Iris pigment epithelial cell (primary cell): ENCODE results near the genes MAG and CLIP3.

GRCh38 chr19:35124075-35125059 is 8.7 kb downstream of the FXYD3 start:
- RRBS, result no CpG with 5 or more reads among the region's 43 CpGs

- RRBS, result no CpG with 5 or more reads among the region's 7 CpGs
Observed at GRCh38 chr19:35130585-35131147, 4.2 kb downstream of the LGI4 start.

DNA sequence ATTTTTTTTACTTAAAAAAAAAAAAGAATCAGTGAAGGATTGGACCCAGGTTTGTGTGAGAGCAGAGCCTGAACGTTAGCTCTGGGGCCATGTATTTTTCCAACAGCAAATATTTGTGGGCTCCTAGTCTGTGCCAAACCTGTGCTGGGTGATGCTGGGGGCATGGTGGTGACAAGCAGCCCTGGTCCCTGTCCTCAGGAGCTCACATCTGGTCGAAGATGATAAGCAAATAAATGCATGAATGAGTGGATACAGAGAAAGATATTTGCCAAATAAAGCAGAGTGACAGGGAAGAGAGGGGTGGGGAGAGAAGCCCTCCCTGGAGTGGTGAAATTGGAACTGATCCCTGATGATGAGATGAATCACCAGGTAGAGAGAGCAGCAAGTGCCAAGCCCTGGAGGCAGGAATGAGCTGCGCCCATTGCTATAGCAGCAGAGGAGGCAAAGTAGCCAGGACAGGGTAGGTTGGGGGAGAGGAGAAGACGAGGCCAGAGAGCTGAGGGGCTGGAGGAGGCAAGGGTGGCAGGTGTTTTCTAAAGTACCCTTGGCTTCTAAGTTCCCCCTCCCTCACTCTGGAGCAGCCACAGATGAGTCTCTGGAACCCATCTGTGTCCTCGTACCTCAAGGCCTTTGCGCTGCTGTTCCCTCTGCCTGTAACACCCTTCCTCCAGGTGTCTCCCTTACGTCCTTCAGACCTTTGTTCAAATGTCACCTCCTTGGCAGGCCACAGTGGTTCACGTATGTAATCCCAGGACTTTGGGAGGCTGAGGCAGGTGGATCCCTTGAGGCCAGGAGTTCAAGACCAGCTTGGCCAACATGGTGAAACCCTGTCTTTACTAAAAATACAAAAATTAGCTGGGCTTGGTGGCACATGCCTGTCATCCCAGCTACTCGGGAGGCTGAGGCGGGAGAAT is 13.8 kb downstream of the FXYD5 start:
- RRBS, result no CpG with 5 or more reads among the region's 10 CpGs

DNA sequence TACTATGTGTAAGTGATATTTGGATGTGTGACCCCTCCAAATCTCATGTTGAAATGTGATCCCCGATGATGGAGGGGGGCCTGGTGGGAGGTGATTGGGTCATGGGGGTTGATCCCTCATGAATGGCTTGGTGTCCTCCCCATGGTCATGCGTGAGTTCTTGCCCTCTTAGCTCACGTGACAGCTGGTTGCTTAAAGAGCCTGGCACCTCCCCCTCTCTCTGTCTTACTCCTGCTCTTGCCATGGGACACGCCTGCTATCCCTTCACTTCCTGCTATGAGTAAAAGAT is 21.2 kb downstream of the FXYD5 start:
- RRBS, result no CpG with 5 or more reads among the region's 4 CpGs

GRCh38 chr19:35205047-35205676 is 23.4 kb downstream of the FAM187B start:
- RRBS, result no CpG with 5 or more reads among the region's 7 CpGs

DNA sequence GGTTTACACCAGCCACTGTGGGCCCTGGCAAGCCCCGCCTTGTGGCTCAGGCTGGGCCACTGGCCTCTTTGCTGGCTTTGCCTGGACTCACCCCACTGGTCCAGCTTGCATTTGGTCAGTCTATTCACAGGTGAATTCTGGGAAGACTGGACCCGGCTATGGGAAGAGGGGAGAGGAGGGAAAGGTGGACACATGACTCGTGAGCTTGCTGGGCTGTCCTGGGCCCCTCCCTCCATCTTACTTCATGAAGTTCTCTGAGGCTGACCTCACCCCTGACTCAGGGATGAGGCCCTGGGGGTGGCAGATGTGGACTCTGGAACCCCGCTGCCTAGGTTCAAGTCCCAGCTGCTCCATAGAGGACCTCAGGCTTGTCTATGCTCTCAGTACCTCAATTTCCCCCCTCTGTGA is 14.3 kb downstream of the FAM187B start:
- RRBS, result no CpG with 5 or more reads among the region's 4 CpGs

DNA sequence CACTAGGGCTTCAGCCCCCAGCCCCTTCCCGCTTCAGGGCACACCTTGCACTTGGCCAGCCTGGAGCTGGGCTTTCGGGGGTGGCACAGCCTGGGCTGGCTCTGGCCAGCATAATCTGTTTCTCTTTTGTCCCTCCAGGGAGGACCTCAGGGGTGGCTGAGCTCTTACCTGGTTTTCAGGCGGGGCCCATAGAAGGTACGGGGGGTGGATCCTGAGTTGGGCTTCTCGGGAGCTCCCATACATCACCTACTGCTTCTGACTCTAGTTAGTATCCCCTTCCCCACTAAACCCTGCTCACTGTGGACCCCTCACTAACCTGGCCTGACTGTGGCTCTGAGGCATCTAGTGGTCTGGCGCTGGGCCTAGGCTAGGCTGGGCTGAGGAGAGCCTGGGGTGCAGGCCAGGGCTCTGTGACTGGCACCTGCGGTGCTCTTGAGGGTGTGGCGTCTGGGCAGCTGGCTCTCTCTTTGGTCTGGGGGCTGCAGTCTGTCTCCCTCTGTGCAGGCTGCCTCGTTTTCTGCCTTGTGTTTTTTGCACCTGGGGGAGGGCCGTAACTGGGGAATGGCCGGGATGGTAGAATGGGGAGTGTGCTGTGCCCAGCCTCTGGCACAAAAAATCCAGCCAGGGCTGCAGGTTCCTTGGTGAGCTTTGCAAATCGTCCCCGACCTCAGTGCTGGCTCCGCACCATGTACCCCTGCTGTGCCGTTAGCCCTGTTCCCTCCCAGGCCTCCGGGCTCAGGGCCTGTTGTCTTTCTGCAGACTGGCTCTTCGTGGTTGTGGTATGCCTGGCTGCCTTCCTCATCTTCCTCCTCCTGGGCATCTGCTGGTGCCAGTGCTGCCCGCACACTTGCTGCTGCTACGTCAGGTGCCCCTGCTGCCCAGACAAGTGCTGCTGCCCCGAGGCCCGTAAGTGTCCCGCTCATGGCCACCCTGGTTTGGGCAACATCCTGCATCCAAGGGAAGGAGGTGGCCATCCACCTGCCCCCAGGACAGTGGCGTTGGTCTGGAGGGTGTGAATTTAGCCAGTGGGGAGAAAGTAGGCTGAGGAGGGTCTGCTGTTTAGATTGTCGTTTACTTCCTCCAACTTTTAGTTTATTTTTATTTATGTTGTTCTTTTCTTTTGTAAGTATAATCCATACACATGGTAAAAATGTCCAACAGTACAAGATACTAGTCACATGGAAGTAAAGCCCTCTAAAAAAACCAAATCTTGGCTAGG is 6.6 kb upstream of the USF2 start:
- RRBS, result no CpG with 5 or more reads among the region's 24 CpGs

DNA sequence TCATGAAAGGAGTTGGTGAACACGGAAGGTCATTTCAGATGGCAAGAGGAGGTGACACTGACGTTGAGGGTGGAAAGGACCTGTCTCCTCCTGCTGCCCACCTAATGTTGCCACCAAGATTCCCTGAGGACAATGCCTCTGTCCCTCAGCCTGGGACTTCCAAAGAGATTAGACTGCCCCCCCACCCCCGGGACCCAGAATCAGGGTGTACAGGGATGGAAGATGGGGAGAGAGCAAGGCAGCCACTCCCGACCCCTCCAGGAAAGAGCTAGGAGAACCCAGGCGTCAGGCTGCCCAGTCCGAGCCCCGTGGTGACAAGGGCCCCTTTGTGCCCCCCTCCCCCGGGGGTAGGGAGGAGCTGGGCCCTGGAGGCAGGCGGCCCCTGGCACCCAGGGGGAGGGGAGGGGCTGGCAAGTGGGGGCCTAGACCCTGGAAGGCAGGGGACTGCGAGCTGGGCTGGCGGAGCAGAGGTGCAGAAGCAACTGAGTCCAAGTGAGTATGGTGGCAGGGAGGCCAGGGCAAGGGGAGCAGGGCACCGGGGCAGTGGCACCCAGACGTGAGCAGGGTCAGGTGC is at the start of gene MAG:
Gene MAG (plus strand): TSS at position 449 of the 574 bp plus-strand sequence.
- RRBS, result 86% methylated on average over 1 of the region's 13 CpGs

DNA sequence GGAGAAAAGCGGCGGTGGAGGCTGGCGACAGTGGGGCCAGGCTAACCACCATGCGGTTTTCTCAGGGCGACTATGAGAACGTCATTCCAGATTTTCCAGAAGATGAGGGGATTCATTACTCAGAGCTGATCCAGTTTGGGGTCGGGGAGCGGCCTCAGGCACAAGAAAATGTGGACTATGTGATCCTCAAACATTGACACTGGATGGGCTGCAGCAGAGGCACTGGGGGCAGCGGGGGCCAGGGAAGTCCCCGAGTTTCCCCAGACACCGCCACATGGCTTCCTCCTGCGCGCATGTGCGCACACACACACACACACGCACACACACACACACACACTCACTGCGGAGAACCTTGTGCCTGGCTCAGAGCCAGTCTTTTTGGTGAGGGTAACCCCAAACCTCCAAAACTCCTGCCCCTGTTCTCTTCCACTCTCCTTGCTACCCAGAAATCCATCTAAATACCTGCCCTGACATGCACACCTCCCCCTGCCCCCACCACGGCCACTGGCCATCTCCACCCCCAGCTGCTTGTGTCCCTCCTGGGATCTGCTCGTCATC is 1.1 kb upstream of the FFAR1 start:
- RRBS, result no CpG with 5 or more reads among the region's 18 CpGs

DNA sequence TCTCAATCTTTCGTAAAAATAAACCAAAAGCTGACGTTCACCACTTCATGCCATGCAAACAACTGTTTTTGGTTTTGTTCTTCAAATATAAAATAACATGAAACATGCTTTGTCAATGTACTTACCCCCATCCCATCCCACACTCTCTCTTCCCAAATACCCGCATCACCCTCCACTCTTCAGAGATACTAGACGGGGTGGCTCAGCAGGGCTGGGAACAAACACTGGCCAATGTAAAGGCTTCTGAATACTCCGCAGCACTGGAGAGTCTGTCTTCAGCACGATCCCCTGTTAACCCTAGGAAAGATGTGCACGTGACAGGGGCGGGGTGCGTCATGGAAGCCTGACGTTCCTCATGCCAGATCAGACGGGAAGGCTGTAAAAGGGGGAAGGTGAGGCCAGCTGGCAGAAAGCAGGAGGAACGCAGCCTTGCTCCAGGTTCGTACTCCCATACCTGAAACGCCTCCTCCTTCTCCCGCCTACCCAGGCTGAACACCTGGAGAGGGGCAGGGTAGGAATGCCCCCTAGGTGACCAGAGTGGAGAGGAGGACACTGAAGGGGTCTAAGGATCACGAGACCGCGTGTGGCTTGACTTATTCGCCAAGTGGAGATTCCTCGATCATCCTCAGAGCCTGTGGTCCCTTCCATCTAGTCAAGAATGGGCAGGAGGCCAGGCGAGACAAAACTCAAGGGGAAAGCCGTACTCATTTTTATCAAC is 18.4 kb upstream of the FFAR2 start:
- RRBS, result no CpG with 5 or more reads among the region's 22 CpGs

DNA sequence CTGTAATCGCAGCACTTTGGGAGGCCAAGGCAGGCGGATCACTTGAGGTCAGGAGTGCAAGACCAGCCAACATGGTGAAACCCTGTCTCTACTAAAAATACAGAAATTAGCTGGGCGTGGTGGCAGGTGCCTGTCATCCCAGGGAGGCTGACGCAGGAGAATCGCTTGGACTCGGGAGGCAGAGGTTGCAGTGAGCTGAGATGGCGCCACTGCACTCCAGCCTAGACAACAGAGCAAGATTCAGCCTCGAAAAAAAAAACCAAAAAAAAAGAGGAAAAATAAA is 453 bp upstream of the FFAR2 start:
- RRBS, result no CpG with 5 or more reads among the region's 8 CpGs

GRCh38 chr19:35719811-35720513 is 2.2 kb downstream of the KMT2B start:
- RRBS, result 90% methylated on average over 4 of the region's 23 CpGs

- RRBS, result no CpG with 5 or more reads among the region's 9 CpGs
Observed at GRCh38 chr19:35756616-35756764, 339 bp downstream of the HSPB6 start.

GRCh38 chr19:35861016-35861636 is 4.4 kb downstream of the KIRREL2 start:
- RRBS, result 13% methylated on average over 6 of the region's 40 CpGs

GRCh38 chr19:35903216-35904091 is 1.1 kb downstream of the HCST start:
- RRBS, result no CpG with 5 or more reads among the region's 33 CpGs

DNA sequence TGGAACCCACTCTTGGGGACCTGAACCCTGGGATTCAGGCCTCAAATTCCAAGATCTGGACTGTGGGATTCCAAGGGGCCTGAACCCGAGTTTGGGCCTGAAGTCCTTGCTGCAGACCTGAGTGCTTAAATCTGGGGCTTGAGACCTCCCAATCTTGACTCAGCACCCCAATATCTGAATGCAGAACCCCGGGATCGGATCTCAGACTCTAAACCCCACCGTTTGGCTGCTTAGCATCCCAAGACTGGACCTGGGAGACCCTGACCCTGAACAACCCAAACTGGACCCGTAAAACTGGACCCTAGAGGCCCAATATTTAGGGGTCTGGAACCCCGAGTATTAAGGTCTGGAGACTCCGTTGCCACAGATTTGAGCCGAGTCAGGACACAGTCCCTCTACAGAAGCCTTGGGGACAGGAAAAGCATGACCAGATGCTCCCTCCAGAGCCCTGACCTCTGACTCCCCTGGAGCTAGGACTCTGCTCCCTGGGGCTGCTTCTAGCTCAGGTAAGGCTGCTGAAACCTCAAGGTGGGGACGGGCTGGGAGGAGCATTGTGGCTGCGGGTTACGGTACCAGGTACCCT is 967 bp downstream of the LRFN3 start:
- RRBS, result no CpG with 5 or more reads among the region's 11 CpGs

DNA sequence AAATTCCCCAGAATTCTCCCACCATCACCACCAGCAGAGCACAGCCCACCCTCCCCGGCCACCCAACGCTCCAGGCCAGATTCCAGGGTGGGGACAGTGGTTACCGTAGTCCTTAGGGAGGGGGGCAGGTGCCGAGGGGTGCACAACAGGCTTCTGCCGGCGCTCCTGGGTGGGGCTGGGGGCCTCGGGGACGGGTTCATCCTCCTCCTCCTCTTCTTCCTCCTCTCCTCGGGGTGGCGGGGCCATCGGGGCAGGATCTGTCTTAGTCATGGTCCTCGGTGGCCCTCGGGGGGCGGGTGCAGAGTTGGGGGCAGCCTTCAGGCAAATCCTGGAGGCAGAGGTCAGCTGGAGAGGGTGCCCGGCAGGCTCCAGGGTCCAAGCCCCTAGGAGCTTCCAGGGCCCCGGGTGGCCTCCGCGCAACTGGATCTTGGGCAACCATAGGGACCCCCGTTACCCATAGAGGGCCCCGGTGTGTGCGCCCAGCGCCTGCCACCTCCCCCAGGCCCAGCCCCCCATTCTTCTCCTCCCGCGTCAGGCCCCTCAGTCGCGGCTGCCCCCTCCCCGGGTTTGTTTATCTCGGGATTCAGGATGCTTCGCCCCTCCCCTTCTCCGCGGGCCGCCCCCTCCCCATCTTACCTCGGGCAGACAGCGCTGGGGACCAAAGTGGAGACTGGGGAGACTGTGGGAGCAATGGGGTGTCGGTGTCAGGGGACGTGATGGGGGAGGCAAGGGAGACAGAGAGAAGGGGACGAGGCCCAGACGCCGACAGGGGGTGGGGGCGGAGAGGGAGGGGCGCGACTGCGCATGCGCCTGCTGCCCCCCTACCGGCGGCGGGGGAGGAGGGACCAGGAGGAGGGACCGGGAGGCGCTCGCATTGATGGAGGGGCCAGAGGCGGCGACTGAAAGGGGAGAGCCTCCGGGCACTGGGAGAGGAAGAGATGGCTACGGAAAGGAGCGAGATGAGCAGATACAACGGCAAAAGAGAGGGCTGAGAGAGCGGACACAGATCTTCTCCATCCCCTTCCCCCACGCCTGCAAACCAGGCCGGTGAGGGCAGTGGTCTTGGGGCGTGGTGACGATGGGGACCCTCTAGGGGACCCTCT is at the start of gene CLIP3:
Gene CLIP3 (minus strand): TSS at position 786 of the 1,103 bp plus-strand sequence.
- RRBS, result 5% methylated on average over 25 of the region's 61 CpGs

DNA sequence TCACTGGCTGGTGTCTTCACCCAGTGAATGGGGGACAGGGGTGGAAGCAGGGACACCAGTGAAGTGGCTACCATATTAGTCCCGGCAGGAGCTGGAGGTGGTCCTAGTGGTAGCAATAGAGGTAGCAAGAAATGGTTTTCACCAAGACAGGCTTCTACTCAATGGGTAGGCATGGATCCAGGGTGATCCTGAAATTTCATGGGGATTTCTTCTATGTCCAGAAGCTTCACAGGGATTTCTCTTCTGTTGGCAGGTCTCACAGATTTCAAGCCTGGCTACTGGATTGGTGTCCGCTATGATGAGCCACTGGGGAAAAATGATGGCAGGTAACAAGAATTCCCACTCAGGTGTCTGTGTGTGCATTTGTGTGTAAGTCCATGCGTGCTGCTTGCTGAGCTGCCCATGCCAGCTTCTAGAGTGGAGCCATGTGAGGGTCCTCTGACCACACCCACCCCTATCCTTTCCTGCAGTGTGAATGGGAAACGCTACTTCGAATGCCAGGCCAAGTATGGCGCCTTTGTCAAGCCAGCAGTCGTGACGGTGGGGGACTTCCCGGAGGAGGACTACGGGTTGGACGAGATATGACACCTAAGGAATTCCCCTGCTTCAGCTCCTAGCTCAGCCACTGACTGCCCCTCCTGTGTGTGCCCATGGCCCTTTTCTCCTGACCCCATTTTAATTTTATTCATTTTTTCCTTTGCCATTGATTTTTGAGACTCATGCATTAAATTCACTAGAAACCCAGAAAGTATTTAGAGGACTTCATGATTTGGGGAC is 10.1 kb downstream of the TBCB start:
- RRBS, result no CpG with 5 or more reads among the region's 11 CpGs

- RRBS, result no CpG with 5 or more reads among the region's 6 CpGs
Observed at GRCh38 chr19:36160810-36161309, 8.6 kb upstream of the COX7A1 start.

DNA sequence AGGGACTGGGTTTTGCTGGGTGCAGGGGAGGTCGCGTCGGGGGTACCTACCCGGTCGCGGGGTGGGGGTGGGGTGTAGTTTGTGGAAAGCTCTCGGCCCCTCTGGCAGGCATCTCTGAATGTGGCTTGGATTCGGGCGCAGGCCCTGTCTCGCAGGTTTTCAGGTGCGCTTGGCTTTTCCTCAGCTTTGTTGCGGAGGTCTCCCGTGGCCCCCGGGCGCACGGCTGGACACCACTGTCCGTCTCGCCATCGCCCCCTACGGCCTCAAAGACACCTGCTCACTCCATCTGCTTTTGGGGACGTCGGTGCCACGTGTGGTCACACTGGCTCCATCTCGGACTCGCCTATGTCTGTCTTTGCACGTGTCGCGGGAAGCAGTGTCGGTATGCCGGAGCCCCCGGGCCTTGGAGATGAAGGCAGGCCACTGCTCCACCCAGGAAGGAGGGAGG is 41.9 kb downstream of the ZNF146 start:
- RRBS, result no CpG with 5 or more reads among the region's 31 CpGs